ENCODE measurements around a stretch of chr2.

DNA sequence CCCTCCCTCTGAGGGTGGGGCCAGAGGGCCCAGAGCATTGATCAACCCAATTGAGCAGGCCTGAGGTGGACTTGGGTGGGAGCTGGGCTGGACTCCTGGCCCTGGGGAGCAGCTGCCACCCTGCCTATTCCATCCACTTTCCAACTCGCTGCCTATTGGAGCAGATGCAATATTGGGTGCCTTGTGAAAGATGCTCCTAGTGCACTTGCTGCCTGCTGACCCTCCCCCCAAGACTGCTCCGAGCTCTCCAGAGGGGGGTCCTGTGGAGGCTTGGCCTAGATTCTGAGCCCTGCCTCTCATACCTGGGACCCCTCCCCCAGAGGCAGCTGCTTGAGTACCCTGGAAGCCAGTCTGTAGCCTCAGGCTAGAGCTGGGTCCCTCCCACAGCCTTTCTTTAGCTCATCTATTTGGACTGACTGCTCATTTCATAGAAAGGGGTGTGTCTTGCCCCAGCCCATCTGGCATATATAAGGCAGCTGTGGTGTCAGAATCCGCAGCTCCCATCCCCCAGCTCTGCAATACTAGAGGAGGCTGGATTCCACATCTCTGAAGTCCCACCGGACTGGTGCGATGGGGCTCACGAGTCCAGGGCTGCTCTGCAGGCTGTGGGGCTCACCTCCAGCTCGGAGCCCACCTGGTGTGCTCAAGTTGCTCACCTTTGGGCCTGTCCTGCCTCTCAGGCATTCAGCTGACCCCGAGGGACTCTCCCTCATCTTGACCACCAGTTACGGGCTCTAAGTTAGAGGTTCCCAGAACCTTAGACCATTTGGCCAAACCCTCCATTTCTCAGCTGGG, 26.1 kb downstream of the MPHOSPH10 start:
- PRO-cap: no peak

DNA sequence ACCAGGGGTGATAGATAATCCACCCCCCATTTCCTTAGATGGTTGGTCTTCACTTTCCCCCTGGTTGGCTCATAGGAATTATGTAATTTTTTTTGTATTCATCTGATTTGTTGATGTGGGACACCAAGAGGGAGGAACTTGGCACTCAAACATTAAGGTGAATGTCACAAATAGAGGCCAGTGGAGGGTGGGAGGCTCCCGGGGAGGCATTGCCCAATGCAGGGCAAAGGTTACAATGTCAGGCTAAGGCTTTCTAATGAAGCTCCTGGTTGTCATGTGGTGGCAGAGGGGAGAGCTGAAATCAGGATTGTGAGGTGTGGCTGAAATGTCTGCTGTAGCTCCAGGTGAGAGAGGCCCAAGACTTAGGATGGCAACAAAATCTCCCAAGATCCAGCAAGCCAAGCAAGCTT, 42.7 kb downstream of the MPHOSPH10 start:
- PRO-cap: no peak

DNA sequence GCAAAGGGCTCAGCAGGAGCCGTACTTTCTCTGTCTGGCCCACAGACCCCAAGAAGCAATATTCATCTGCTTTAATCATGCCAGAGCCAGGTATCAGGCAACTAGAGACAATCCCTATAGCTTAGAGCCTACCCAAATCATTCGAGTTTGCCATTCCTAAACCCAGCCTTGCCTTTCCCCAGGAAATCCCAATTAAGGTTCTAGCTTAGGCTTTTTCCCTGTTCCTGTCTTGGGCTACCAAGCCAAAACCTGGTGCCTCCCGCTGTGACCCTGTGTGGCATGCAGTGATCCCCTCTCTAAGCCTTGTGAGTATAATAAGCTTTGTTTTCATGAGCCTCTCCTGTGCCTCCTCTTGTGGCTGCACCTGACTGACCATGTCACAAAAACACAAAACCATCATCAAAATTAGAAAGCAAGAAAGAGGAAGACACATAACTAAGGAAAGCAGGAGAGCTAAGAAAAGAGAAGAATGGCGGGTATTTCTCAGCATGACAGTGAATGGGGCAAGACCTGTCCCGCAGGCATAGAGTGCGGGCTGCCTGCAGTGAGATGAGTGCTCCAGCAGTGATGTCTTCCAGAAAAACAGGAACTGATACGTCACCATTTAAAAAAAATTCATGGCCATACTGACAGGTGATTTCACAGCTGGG, 9.1 kb upstream of the PAIP2B start:
- PRO-cap: no peak

- PRO-cap: no peak
These were observed 10.3 kb upstream of the DYSF start for GRCh38 chr2:71456218-71456618.

DNA sequence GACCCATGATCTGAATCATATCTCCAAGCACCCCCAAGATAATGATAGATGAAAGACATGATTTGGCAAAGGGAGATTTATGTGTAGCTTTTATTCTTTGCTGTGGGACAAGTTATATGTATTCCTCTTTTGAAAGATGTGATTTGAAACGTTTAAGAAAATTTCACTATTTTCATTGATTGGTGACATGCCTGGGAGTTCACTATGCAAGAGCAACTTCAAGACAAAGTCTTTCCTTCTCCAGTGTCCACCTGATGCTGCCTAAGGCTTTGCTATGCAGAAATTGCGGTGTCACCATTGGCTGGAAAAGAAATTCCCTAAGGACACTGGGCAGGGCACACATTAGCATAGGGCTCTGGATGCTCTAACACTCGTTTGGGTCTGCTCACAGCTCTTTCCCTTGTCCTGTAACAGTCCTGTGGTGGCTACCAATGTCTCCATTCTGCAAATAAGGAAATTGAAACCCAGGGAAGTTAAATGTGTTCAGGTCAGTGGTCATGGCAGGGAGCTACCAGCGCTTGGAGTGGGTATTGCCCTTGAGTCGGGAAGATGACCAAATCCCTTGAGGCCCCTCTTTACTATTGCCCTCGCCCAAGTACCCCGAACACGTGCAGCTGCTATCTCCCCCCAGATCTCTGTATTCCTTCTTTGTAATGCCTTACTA, 1.6 kb downstream of the DYSF start:
- PRO-cap: no peak

DNA sequence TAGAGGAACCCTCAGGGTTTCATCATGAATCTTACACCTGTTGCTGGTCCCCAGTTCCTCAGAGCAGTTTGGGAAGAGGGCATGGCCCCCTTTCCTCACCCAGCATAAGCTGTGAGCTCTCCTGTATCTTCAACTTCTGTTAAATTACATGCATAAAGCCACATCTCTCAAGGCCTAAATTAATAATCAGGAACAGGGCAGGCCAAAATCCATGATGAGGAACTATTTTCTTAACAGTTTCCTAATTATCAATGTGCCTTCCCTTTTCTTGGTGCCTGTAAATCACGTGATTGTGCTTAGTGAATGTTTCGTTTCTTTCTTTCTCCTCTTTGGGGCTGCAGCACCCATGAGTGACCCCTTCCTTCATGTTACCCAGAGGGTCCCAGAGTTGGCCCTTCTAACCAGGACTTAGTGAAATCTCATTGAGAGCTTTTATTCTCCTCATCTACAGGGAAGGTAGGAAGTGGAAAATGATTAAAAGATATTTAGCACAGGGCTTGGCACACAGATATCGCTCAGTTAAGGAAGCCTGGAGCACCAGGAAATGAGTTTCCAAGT, 7.9 kb downstream of the DYSF start:
- PRO-cap: no peak

DNA sequence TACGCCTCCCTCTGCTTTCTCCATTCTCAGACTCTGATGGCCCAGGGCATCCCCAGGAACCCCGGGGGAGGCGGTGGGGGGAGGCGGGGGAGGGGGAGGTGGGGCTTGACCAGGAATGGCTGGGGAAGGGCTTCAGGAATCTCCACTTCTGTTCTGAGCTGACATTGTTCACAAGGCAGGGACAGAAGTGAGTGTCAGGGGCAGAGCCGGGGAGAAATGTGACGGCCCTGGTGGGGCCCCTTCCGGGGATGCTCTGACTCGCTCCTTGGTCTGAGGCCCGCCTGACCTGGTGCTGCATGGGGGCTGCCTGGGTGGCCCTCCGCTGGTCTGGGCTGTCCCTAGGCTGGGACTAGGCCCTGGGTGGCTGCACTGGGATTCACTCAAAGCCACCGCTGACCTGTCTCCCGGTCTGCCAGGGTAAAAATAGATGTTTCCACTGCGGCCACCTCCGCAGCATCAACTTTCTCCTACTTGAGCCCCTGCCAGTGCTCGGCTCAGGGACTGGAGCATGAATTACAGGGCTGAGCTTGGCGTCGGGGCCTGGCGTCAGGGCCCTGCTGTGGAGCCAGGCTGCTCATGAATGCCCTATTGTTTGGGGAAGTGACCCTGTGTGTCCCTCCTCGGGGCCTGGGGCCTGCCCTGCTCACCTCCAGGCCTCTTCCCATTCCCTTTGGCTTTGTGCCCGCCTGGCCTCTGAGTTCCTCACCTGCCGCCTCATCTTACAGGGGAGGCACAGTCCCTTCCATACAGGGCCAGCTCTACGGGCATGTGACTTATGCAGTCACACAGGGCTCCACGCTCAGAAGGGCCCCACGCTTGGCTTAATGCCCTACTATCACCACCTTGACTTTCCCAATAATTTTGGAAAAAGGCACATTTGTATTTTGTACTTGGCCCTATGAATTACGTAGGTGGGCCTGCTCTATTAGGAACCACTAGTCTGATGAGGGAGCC, 234.4 kb downstream of the DYSF start:
- PRO-cap: no peak

DNA sequence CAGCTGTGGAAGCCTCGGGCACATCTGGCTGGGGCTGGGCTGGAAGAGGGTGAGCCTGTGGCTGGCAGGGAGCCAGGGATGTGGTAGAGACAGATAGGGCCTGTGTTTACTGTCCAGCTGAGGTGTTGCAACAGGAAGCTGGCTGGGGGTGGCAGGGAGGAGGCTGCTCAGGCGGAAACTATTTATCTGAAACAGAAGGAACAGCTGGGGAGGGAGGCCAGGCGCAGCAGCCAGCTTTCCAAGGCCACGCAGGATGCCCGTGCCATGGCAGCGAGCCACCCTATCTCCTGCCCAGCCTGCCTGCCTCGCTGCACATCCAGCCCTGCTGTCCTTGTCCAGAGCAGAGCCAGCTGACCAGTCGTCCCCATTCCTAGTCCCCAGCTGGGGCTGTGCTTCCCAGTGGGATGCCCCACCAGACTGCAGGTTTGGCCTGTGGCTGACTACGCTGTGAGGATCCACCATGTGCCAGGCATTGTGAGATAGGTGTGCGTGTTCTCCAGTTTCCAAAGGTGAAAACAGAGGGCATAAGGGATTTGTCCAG, 264.6 kb downstream of the CYP26B1 start:
- PRO-cap: no peak

GRCh38 chr2:72137642-72138153, 10.0 kb downstream of the CYP26B1 start:
- PRO-cap: unidirectional peak, minus-strand start at chr2:72137937

GRCh38 chr2:72142574-72143400, 4.9 kb downstream of the CYP26B1 start:
- PRO-cap: bidirectional peak, plus-strand start at chr2:72143322, minus-strand start at chr2:72143152

GRCh38 chr2:72153678-72153958, 6.0 kb upstream of the CYP26B1 start:
- PRO-cap: unidirectional peak, minus-strand start at chr2:72153842

GRCh38 chr2:72561854-72562748, 263.7 kb downstream of the EXOC6B start:
- PRO-cap: no peak

DNA sequence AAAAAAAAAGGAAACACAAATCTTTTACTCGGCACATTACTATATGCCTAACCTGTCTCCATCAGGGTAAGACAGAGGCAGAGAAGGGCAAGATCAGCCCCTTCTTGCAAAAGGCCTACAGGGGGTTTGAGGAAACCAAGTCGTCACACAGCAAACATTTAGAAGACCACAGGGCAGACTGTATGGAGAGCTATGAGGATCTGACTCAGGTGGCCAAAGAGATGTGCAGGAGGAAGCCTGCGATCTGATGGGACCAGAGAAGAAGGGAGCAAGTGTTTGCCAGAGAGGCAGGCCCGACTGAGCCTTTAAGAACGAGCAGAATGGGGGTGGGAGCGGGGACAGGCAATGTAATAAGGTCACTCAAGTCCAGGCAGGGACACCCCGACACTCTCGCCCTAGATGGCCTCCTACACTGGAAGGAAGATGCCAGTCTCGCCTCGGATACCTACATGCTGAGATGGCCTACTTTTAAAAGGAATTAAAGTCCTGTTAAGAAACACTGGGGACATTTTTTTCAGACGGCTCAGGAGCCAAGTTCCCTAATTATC, 1.6 kb downstream of the SFXN5 start:
- PRO-cap: no peak

GRCh38 chr2:73175519-73176073, 26.8 kb upstream of the NOTO start:
- PRO-cap: no peak

DNA sequence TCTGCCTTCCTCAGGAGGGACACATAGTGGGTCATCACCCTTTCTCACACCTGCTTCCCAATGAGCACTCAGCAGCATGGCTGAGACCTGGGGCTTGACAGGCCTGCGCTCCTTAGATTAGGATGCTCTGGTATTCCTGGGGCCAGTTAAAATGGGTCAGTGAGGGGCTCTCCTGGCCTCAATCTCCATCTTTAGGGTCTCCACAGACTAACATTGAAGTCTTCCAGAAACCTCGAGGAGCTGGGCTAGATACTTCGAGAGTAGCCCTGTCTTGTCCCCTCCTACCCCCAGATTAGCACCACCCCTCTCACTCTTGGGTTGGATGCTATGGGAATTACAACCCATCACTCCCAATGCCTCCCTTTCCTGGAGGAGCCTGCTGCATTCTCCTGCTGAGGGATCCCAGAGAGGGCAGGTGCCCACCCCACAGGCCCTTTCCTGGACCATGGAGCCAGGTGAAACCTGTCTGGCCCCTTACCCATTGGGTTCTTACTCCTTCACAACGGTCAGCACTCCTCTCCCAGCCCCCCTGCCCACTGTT, 6.3 kb downstream of the PRADC1 start:
- PRO-cap: no peak

DNA sequence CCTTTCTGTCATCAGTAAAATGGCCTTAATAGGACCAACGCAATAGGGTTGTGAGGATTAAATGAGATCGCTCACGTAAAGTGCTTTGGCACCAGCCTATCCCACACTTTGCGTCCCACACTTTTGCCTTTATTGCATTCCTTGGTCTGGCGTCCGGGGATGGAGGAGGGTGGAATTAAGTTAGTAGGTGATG, 310 bp upstream of the CCT7 start:
- PRO-cap: no peak

GRCh38 chr2:73248598-73249501, 14.7 kb downstream of the CCT7 start:
- PRO-cap: no peak

GRCh38 chr2:73252450-73253281, 18.6 kb downstream of the CCT7 start:
- PRO-cap: no peak

DNA sequence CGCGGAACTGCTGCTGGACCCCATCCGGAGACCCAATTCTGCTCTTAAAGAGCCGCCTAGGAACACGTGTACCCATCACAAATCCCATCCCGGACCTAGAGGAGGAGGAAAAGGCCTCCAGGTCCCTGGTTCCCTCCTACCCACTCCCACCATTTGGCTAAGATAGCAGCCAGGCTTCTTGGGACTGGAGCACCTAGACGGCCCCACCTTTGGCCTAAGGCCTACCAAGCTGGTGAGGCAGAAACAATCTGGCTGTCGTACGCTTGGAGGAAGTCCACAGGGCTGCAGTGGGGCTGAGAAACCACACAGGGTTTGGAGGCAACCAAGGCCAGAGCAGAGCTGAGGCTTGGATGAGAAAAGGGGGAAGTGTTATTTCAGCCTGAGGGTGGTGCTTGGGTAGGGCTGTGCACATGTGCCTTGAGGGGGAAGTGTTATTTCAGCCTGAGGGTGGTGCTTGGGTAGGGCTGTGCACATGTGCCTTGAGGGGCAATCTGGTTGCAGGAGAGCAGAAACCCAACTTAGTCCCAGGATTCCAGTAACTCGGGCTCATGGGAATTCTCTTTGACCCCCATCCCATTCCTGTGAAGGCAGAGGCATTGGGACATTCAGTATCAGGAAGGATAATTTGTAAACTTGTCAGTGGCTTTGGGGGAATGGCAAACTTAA, 850 bp upstream of the FBXO41 start:
- PRO-cap: no peak

DNA sequence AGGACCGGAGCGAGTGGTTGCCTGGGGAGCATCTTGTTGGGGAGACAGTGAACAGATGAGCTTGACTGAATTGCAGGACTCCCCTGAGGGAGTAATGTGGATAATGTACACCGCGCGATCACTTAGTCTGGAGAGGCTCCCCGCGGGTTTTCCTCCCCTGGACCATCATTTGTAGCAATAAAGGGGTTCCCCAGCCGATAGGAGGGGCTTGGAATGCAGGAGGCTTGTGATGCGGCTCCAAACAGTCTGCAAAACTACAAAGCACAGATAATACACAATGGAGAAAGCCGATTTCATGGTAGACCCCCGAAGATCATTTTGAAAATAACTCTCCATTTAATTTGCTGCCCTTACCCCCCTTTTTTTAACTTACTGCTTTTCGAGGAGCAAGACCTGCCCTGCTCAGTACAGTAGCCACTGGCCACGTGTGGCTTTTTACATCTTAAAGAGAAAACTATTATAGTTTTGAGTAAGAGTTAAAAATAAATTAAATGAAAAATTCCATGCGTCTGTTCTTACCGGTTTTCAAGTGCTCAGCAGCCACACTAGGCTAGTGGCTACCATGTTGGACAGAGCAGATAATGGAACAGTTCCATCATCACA, 987 bp downstream of the ALMS1 start:
- PRO-cap: no peak